Subcutaneous preadipocyte (primary cell): ENCODE data around the gene ELF2.

GRCh38 chr4:133146913-133147216 lies 2.2 kb upstream of the PCDH10 start:
- CAGE, long polyA plus RNA = no peak

DNA sequence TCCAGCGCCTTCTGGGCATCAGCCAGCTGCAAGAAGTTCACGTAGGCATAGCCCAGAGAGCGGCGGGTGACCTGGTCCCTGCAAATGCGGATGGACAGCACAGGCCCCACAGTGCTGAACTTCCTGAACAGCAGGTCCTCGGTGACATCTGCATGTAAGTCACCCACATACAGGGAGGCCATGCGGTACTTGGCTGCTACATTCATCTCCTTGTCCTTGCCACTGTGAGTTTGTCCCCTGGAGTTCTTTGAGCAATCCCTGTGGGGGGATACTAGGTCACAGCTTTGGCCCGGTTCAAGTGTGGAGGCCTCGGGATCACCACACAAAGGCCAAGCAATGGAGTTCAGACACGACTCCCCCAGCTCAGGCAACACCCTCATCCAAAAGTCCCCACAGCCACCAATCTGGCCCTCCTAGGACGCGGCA lies 762 bp downstream of the PABPC4L start:
- CAGE, long polyA plus RNA = no peak

- CAGE, long polyA plus RNA = no peak
Observed at GRCh38 chr4:134627228-134627771, 425.7 kb upstream of the PABPC4L start.

DNA sequence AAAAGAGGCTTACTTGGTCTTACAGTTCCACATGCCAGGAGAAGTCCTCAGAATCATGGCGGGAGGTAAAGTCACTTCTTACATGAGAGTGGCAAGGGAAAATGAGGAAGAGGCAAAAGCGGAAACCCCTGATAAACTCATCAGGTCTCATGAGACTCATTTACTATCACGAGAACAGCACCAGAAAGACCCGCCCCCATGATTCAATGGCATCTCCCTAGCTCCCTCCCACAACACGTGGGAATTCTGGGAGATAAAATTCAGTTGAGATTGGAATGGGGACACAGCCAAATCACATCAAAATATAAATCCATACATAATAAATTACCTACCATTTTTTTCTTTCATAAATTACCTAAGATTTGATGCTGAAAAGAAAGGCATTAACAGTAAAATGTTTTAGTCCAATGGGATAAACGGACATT lies 611.0 kb downstream of the PCDH18 start:
- CAGE, long polyA plus RNA = no peak

GRCh38 chr4:137662975-137663804 lies 130.9 kb upstream of the PCDH18 start:
- CAGE, long polyA plus RNA = no peak

- CAGE, long polyA plus RNA = no peak
Observed at GRCh38 chr4:137700591-137701170, 168.4 kb upstream of the PCDH18 start.

DNA sequence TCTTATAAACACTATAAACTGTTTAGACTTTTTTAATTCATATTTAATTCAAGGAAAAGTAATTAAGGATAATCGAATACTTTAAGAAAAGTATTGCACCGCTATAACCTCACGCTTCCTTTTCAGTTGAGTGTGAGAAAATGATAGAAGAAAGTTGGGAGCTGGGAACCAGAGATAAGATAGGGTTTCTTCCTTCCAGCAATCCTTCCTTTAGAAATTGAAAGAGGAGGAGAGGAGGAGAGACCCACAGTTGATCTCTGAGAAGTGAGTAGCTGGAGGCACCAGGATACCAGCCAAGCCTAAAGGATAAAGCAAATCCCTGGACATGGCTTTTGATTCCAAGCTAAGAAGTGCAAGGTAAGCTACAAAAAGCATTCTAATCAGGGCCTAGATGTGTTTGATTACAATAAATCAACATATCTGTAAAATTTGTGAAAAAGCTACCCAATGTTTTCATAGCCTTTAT lies 242.2 kb upstream of the NOCT start:
- CAGE, long polyA plus RNA = no peak

DNA sequence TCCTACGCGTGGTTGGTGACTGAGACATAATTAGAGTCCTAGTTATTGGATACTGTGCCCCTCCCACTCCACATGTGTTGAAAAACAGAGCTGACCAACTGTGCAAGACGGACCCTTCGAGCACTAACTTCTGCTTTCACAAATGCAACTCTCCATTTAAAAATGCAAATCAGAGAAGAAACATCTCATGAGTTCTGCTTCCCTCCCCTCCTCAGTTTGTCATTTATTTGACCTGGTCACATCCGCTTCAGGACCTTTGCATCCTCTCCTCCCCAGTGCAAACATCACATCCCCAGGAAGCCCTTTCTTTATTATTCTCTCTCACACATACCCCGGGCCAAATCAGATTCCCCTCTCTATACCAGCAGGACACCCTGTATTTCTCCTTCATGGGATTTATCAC lies 38.1 kb upstream of the NOCT start:
- CAGE, long polyA plus RNA = no peak

GRCh38 chr4:139047490-139048554 lies 32.2 kb downstream of the NOCT start:
- CAGE, long polyA plus RNA = no peak

GRCh38 chr4:139167622-139168109 lies 9.4 kb downstream of the ELF2 start:
- CAGE, long polyA plus RNA = no peak

DNA sequence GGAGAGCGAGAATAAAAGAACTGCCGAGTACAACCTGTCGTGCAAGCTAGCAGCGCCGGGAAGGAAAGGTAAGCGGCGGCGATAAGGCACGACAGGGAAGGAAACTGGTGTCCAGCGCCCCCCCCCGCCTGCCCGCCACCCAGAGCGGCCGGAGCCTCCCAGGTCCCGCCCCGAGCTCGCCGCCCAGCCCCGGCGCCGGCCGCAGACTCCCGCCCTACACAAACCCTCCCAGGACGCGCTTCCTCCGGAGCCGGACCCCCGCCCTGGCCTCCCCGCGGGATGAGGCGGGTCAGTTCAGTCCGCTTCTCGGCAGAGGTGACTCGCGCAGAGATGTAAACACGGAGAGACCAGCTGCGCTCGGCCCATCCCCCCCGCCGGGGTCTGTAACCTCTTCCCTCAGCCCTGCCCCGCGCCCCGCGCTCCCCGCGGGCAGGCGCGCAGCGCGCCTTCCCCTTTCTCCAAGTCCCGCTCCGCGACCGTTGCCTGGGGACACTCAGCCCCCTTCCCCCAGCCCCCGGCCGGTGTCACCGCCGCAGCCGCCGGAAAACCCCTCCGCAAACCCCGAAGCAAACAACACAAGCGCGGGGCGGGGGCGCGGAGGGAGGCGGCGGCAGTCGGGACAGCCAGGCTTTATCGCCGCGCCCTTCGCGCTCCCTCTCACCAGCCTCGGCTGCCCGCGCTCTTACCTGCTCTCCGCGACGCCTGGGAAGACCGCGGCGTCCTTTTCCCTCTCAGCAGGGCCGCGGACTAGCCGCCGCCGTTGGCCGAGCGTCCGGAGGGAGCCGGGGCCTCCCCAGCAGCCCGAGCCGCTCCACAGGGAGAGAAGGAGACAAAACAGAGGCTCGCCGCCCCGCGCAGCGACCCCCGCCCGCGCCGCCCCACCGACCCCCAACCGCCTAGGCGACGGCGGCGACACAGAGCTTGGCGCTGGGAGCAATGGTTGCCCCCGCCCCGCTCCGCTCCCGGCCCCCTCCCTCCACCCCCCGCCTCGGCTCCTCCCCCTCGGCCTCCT lies at the start of gene ELF2:
ELF2 (minus strand) TSS at position 938 of the 1,012 bp plus-strand sequence.
- CAGE, long polyA plus RNA = no peak

GRCh38 chr4:139177293-139177749 lies 303 bp upstream of the ELF2 start:
- CAGE, long polyA plus RNA = no peak

GRCh38 chr4:139568409-139569225 lies 12.6 kb upstream of the SETD7 start:
- CAGE, long polyA plus RNA = no peak

DNA sequence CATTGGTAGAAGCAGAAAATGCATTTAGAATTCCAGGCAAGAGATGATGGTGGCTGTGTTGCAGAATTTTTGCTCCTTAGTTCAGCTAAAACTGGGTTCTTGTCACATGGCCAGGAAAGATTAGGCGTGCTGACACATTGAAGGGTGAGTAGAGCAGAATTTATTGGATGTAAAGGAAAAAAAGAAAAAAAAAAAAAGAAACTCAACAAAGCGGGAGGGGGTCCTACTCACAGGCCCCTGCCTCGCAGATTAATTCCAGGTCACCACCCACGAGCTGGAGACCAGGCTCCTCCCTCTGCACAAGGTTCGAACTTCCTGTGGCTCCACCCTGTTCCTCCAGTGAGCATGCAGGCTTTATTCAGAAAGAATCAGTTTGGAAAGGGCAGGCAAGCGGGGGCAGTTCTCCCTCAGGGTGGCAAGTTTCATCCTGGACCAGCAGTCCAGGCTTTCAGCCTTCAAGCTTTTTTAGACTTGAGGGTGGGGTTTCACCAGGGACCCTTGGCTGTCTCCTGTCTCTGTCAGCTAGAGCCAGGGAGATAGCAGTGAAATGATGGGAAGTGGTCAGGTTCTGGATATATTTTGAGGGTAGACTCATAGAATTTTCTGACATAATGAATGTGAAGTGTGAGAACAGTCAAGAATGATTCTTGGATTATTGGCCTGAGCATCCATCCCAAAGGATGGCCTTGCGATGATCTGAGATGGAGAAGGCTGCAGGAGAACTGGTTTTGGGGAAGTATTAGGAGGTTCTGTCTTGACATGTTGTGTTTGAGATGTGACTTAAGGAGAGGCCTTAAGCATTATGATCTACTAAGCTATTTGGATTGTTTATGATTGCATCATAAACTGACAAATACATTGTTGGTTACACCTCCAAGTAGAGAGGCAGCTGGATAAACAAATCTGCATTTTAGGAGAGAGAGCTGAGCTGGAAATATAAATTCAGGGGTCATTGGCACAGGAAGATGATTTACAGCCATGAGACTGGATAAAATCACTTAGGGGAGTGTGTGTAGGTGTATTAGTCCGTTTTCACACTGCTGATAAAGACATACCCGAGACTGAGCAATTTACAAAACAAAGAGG lies 17.4 kb downstream of the MGST2 start:
- CAGE, long polyA plus RNA = no peak

DNA sequence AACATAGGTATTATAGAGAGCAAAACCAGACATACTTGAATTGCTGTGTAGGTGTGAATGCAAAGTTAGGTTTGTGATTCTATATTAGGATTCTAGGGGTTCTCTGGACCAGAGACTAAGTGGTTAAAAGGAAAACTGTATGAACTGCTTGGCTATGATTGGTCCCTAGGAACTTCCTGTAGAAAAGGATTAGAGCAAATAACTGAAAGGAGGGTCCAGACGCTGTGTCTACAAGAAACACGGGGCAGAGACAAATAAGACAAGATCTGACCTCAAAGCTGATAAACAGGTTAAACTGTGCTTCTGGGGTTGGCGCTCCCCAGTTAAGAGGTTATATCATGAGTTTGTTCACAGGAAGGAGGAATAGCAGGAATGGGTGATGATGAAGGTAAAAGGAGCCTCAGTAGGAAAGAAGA lies 183.6 kb downstream of the MGST2 start:
- CAGE, long polyA plus RNA = no peak

GRCh38 chr4:139857099-139857430 lies 191.4 kb downstream of the MGST2 start:
- CAGE, long polyA plus RNA = no peak

DNA sequence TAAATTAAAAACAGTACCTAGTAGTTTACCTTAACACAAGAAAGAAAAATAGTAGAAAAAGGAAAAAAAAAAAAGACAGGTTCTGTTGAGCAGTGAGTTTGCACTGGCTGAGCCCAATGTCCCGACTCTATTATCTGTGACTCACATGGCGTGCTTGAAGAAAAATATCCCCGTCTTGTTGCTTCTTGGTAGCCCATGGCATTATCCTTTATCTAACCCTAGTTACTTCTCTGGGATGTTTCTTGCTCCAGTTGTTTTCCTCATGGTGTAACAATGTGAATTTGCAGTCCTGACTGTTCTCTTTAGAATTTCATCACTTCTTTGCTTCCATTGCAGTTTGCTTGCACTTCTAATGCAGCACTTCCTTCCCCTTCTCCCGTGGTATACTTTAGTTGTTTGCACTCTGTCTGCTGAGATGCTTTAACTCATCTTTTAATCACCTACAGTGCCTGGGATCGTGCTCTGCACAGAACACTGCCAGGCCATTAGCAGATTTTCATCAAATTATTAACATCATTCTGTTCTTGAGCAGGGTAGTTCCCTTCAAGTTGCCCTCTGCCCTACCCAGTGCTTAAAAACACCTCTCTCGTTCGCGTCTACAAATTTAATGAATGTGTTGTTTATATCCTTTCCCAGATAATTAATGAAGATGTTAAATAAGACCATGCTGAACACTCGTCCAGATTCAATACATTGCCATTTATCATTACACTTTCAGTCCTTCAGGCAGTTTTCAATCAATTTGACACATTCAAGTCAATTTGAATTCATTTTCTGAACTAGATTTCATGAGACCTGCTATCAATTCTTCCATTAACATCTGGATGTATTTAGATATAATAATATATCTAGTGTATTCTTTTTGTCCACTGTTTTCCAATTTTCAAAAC lies 126.7 kb downstream of the MAML3 start:
- CAGE, long polyA plus RNA = no peak

- CAGE, long polyA plus RNA = no peak
Observed at GRCh38 chr4:140093735-140094609, 60.0 kb downstream of the MAML3 start.

- CAGE, long polyA plus RNA = no peak
Observed at GRCh38 chr4:140126201-140127665, 27.3 kb downstream of the MAML3 start.

- CAGE, long polyA plus RNA = no peak
Observed at GRCh38 chr4:140152725-140153716, 963 bp downstream of the MAML3 start.